Jejunum (tissue), 1 donor: ENCODE measurements around a stretch of chr1.

DNA sequence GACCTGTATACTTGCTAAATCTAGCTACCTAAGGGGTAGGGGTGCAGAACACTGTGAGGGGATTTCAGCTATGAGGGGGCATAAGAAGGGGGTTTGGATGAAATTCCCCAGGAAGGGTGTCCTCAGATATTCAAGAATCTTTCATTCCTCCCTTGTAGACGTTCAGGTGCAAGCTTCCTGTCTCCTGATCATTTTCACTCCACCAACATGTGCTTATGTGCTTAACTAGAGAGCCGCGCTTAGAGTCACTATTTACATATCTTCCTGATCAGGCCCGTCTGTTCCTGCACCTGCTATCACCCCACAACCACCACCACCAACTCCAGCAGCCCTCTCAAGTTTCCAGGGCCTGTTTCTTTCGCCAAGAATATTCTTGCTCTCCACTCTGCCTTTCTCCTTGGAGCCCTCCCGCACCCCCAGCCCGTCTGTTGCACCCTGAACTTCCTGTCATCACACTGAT lies 113.4 kb downstream of the SPSB1 start:
- PRO-cap, result no peak

DNA sequence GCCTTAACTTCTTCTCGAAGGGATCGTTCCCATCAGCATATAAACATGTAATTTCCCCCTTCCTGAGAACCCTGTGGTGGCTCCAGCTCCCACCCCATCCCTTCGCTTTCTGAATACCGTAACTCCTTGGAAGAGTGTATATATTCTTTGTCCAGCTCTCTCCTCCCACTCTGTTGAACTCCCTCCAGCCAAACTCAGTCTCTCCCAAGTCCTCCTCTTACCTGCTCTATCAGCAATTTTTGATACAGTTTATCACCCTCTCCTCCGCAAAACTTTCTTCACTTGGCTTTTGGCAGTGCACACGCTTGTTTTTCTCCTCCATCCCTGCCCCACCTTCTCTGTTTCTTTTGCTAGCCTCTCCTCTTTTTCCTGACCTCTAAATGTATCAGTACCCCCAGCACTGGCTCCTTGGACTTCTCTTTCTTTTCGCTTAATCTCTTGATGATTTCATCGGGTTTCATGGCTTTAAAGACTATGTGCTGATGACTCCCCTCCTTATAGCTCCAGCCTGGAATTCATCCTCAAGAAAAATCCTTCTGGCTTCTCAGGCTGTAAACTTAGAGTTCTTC lies 109.8 kb upstream of the SLC25A33 start:
- PRO-cap, result no peak

DNA sequence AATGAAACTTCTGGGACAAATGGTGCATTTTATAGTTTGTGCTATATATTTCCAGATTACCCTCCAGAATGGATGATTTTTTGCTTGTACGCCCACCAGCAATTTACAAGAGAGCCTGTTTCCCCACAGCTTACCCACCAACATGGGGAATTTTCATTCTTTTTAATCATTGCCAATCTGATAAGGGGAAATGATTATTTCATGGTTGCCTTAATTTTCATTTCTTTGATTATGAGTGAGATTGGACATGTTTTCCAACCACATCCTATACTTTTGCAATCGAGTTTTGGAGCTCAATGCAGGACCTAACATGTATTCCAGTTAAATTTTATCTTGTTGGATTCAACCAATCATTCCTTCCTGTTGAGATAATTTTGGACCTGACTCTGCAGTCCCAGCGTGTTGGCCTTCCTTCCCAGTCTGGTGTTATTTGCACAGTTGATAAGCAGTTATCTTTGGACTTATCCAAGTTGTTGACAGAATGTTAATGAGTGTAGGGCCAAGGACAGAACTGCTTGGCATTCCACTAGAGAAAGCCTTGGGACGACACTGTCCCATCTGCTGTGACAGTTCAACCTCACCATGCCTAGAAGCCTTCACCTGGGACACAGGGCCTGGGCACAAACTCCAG lies 104.3 kb upstream of the SLC25A33 start:
- PRO-cap, result no peak

DNA sequence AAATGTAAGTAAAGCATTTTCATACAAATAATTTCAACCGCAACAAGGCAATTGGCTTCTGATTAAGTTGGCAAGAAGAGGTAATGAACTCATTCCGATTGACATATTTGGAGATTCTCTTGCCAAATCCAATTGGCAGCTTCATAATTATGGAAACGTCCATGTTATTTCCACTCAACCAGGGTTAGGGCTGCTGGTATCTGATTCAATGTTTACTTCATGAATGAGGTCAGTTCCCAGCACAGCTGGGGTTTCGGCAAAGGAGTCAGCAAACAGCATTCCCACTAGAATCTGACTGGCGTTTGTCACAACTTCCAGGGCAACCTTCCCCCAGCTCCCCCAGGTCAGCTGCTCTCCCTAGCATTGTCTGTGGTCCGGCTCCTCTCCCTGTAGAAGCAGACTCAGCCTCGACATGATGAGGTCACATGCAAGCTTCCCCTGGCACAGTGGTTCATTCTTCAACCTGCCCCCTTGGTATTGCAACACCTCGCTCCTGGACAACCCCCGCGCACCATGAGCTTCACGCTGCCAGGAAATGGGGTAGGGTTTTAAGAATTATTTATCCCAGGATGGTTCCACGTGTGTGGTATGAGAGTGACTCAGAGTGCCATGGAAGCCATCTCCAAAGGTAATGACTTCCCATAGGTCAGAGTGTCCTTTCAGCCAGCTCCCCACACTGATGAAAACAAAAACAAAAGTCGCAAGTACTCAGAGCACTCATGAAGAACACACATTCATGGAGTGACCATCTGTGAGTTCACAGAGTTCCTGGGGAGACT lies 100.7 kb upstream of the SLC25A33 start:
- PRO-cap, result no peak

GRCh38 chr1:9551143-9551765 lies 12.0 kb downstream of the SLC25A33 start:
- PRO-cap, result no peak

GRCh38 chr1:9653176-9653892 lies 1.8 kb downstream of the PIK3CD start:
- PRO-cap, result no peak

- PRO-cap, result no peak
Measured at GRCh38 chr1:9728548-9728992, 77.0 kb downstream of the PIK3CD start.

DNA sequence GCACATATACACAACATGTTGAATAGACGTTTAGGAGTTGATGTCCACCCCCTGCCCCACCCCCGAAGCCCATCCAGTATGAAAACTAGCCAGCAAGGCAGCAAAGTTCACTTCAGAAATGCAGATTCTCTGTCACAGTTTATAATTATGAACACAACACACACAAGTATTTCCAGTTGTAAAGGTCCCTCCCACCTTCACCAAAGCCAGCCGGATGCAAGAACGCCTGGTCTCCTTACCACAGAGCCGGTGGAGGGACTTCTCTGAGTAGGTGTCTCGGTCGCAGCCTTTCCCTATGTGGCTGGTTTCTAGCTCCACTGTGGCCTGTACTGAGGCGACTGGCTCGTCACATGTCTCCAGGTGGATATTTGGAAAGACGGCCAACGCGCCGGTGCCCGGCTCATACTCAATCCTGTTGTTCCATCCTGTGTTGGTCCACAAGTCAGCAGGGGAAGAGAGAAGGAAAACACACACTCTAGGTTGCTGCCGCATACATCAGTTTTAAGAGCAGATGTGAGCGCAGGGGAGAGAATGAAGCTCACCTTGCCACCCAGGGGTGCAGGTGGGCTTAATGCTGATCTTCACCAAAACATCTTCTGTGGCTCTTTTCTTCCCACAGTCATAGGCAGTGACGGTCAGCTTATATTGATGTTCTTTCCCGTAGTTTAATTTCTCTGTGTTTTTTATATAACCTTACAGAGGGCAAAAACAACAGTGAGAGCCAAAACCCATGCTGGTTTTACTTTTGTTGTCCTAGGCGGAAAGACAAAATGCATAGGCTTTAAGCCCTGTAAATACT lies 74.3 kb downstream of the CLSTN1 start:
- PRO-cap, result no peak

DNA sequence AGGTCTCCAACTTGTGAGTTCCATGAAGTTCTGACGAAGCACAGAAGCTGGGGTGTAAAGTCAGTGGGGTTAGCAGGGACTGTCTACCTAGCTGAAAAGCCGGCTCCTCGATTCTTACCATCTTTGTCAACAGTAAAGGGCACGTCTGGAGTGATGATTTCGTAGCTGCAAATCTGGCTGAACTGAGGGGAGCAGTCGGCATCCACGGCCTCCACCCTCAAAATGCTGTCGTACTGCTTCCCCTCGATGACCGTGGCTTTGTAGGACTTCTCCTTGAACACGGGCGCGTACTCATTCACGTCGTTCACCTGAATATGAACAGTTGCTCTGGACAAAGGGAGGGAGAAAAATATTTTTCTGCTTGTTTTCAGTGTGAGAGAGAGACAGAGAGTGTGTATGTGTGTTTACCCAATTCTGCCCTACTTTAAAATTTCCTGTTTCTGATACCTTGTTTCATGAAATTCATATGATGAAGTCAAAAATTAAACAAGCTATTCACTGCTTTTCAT lies 72.4 kb downstream of the CLSTN1 start:
- PRO-cap, result no peak

- PRO-cap, result bidirectional peak, plus-strand start at chr1:9824643, minus-strand start at chr1:9824574
Measured at GRCh38 chr1:9824453-9825050, 787 bp upstream of the CLSTN1 start.

DNA sequence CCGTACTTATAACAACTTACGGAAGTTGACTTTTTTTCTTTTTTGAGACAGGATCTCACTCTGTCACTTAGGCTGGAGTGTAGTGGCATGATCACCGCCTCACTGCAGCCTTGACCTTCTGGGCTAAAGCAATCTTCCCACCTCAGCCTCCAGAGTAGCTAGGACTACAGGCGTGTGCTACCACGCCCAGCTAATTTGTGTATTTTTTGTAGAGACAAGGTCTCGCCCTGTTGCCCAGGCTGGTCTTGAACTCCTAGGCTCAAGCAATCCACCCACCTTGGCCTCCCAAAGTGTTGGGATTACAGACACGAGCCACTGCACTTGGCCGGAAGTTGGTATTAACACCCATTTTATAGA lies 15.7 kb upstream of the CLSTN1 start:
- PRO-cap, result no peak

DNA sequence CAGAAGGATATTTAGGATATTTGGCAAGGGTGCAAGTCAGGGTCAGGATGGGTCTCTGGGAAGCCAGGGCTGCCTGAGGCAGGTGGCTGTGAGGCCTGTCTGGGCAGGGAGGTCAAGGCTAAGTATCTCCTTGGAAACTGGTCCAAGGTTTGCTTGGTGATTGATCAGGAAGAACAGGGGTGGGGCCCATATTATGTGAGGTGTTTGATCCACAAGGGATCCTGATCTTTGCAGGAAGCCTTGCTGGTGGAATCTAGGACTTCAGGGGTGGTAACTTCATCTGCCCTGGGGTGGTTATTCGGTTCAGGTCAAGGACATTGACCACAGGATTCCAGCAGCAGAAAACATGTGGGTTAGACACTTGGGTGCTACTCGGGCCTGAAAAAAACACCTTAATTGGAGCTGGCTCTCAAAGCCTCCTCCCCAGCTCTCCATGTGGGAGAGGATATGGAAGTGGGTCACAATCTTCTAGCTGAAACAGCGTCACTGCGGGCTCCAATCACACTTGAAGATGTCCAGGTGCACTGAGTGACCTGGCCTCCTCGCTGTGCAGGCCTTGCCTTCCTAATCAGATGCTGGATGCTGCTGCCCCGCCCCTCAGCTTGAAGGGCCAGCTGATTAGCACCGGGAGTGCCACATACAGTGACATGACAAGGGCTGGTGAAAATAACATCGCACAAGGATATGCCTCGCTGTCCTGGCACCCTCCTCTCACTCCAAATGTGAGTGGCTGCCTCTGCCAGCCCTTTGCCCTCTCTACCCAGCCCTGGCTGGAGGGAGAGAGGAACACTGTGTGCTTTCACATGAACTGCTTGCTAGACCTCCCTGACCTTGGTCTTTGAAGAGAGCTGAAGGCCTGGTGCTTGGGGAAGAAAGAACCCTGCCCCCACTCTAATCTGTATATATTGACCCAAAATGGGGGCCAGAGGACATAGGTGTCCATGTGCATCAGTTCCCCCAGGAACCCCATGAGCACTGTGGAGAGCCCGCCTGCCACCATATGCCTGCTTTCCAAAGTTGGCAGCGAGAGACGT lies 8.5 kb downstream of the CTNNBIP1 start:
- PRO-cap, result no peak

DNA sequence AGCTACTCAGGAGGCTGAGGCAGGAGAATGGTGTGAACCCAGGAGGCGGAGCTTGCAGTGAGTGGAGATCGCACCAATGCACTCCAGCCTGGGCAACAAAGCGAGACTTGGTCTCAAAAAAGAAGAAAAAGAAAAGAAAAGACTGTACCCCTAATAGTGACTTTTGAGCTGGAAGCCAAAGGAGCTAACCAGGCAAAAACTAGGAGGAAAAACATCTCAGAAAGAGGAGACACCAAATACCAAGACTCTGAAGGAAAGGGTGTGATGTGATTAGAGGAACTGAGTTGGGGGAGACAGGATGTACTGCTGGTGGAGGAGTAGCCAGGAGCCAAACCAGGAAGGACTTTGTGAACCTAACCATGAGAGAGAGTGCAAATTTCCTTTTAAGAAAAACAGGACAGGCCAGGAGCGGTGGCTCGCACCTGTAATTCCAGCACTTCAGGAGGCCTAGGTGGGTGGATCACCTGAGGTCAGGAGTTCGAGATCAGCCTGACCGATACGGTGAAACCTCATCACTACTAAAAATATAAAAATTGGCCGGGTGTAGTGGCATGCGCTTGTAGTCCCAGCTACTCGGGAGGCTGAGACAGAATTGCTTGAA lies 4.1 kb upstream of the RBP7 start:
- PRO-cap, result no peak

GRCh38 chr1:10032385-10032873 lies 329 bp upstream of the UBE4B start:
- PRO-cap, result bidirectional peak, plus-strand start at chr1:10032965, minus-strand start at chr1:10032694

DNA sequence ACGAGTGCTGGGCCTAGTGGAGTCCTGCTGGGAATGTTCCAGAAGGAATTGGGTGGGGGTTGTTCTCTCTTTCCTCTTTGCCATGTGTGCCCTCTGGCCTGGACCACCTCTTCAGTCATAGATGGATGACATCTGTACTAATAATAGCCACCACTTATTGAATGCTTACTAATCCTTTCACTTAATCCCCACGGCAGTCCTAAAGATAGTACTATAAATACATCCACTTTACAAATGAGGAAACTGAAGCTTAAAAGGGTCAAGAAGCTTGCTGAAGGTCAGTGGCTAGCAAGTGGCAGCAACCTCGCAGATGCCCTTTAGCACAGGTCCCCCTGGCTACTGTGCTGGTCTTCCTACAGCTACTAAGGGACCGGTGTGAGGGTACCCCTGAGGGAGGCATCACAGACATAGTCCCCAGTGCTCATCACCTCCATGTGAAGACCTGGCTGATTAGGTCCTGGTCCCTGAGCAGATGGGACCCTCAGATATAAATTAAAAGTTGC lies 55.2 kb upstream of the KIF1B start:
- PRO-cap, result no peak

DNA sequence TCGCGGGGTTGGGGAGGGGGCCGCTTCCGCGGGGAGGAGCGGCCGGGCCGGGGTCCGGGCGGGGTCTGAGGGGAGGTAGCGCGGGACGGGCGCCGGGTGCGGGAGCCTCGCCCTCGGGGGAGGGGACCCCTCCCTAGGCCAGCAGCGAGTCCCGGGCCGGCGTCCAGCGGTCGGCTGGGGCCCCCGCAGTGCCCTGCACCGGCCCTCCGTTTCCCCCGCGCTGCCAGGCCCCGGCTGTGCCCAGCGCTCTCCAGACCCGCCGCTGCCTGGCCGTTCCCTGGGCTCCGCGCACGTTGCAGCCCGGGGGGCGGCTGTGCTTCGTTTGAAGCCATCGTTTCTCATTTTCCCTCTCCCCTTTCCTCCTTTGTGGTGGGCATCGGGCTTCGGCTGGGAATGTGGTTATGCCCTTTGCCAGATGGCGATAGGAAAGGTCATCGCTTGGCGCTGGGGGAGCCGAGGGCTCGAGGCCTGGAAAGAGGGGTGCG lies 587 bp downstream of the KIF1B start:
- PRO-cap, result no peak

DNA sequence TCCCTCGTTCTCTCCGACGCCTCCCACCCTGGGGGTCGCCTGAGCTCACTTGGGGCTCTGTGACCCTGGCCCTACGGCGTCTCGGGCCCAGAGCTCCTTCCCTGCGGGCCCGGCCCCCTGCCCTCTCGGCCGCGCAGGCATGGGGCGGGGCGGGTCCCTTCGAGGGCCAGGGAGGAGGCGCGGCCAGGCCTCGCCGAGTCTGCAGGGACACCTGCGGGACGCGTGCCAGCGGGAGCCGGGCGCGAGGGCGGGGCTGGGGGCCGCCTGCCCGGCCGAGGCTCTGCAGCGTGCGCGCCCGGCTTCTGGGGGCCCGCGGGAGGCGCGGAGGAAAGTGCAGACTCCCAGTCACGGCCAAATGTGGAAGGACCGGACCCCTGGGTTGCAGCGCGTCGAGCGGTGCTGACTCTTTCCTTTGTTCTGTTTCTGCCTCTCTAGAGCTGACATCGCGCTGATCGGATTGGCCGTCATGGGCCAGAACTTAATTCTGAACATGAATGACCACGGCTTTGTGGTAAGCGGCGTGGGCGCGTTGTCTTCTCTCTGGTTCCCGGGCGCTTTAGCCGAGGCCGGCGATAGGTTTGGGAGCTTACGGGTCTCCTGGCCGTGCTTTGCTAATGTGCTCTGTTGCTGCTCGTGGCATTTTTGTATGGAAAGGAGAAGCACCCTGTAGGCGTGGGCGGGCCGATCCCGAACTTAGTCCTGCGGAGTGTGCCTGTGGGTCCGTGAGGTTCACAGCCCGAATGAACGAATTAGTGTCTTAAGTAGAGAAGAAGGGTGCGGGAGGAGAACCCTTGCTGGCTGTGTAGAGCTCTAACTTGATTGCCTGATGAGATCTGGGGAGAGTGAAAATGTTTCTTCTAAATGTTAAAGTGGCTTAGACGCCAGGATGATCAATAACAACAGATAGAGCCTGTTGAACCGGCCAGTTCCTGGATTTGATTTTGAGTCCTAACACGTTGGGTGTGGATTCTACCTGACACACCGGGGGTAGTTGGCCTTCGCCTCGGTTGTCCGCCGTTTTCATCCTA lies 644 bp downstream of the PGD start:
- PRO-cap, result bidirectional peak, plus-strand start at position 196 of the sequence, minus-strand start at position 133 of the sequence

DNA sequence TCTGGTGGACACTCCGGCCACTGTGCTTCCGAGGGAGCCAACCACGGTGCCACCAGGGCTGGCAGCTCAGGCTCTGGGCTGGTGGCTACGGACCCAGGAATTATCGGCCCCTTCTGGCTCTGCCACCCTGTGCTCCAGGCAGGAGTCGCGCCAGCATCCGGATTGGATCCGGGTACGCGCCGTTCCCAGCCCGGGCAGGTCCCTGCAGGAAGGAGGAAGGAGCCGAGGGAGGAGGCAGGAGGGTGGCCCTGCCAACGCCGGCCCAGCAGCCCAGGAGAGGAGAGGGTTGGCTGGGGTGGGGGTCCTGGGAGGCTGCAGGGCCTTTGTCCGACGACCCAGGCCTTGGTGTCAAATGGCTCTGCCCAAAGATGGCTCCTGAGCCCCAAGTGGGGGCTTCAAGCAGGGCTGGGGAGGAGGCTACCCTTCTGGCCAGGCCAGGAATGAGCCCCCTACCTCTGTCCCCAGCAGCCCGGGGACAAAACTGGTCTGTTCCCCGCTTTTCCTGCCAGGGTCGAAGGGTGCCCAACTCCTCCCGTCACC lies 160.4 kb downstream of the CASZ1 start:
- PRO-cap, result no peak

DNA sequence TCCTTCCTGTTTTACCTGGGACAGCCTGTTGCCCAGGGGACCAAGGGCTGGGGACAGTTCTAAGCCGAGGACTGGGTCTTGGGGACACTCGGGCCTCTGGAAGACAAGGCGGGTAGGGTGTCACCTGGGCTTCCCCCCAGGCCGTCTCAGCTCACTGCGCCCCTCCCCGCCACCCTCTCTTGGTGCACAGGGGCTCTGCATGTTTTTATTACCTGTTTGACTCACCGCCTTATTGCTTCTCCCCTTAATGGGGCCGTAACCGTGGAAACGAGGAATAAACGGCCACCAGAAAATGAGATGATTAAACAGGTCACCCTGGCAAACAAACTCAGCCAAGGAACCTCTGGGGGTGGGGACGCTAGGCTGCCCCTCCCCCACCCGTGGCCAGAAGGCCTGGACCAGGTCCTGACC lies 110.0 kb downstream of the CASZ1 start:
- PRO-cap, result no peak

DNA sequence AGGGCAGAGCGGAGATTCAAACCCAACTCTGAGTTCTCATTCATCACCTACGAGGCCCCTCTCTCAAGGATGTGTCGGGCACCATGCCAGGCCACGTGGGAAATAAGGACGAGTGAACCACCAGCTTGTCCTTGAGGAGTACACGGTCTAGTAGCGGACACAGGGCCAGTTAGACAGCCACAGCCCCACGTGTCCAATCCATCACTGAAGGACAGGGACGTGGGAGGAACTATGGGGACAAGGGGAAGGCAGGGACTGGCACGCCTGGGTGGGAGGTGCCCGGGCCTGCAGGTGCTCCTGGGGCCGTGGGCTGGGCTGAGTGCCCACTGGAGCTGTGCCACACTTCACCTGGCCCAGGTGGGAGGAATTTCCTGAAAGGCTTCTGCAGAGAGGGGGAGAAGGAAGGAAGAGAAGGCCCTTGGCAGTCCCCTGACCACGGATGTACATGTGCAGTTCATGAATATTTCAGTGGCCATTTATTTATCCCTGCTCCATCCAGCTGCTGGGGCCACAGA lies 59.8 kb downstream of the CASZ1 start:
- PRO-cap, result no peak